Aortic smooth muscle cell (primary cell): ENCODE results near the genes TMEM210, CYSRT1 and ENTPD8.

GRCh38 chr9:136841126-136842162, 834 bp upstream of the AJM1 start:
- RRBS, result 89% methylated on average over 1 of the region's 24 CpGs

DNA sequence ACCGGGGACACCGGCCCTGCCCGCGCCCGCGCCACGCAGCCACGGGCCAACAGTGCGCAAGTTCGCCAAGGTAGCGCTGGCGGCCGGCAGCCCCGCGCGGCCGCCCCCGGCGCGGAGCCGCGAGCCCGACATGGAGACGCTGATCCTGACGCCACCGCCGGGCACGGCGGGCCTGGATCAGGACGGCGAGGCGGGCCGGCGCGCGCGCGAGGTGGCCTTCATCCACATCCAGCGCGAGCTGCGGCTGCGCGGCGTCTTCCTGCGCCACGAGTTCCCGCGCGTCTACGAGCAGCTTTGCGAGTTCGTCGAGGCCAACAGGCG, 2.4 kb upstream of the PHPT1 start:
- RRBS, result 5% methylated on average over 21 of the region's 54 CpGs

DNA sequence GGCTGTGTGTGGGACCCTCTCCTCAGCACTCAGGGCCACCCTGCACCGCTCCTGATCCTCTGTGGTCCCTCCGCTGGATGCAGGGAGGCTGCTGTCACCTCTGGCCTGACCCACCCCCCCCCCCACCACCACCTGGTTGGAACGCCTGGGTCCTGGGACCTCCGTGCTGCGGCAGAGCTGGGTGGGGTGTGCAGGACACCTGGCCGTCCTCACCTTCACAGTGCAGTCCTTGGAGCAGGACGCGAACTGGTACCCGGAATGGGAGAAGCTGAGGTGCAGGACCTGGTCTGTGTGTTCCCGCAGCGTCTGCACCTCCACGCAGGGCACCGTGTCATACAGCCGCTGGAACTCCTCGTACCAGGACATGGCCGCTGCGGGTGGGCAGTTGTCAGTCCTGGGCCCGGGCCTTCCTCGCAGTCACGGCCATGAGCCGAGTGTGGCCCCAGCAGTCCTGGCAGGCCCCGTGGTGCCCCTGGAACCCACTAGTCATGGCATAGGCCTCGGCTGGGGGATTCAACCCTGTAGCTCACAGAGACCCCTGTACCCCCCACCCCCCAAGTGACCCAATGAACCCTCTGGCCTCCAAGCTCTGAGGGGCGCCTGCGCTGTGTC, 1.3 kb downstream of the FBXW5 start:
- RRBS, result no CpG with 5 or more reads among the region's 25 CpGs

- RRBS, result 22% methylated on average over 12 of the region's 17 CpGs
Measured at GRCh38 chr9:136986048-136986315, 3.2 kb downstream of the LCNL1 start.

DNA sequence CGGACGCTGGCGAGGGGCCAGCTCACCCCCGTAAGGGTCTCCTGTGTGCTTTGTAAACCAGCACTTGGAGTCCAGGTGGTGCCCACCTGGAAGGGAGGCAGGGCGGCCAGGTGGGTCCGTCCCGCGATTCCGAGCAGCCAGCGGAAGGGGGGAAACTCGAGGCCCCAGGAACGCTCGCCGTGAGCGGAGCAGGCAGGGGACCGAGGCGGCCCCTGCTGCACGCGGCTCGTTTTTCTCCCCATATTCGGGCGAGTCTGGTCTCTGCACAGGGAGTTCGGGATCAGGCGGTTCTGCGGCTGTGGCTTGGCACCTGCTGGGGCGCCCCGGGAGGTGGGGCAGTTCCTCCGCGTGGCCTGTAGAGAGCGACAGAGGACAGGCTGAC, 585 bp upstream of the ABCA2 start:
- RRBS, result no CpG with 5 or more reads among the region's 30 CpGs

DNA sequence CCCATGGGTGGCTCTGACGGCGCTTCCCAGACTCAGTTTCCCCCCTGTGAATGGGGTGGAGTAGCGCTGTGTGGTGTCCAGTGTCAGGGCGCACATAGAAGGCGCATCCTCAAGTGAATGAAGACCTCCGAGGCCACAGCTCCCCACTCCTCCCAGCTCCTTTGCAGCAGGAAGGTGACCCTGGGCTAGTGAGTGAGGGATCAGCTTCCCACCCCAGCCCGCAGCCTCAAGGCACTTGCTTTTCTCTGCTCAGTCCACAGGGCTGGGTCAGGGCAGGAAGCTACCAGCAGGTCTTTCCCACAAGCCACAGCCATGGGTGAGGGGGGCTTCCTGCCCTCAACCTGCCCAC, 950 bp upstream of the ABCA2 start:
- RRBS, result no CpG with 5 or more reads among the region's 7 CpGs

GRCh38 chr9:137040828-137041637, 4.9 kb downstream of the NPDC1 start:
- RRBS, result 62% methylated on average over 12 of the region's 36 CpGs

- RRBS, result no CpG with 5 or more reads among the region's 40 CpGs
Measured at GRCh38 chr9:137087235-137087953, 609 bp downstream of the MAN1B1 start.

- RRBS, result no CpG with 5 or more reads among the region's 6 CpGs
Measured at GRCh38 chr9:137171917-137172285, at the start of gene TMEM210. Gene TMEM210 (minus strand): TSS chr9:137172056.

- RRBS, result 2% methylated on average over 2 of the region's 20 CpGs
Measured at GRCh38 chr9:137188127-137188383, 305 bp downstream of the ANAPC2 start.

DNA sequence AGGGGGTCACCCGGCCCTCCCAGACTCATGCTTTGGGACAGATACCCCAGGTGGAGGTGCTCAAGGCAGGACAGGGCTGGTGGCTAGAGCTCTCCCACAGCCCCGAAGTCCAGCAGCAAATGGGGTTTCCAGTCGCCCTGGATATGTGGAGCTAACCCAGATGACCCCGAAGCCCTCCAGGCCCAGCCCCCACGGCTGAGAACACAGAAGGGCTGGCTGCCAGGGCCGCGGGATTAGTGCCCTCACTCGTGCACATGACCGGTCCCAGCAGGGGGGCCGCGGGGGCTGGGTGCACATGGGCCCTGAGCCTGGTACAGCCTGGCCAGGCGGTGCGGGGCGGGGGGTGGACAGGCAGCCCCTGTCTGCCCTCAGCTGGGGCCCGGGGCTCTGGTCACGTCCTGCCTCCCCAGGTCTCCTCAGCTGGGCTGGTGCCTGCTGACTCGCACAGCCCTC, 5.9 kb downstream of the SSNA1 start:
- RRBS, result no CpG with 5 or more reads among the region's 17 CpGs

GRCh38 chr9:137224792-137225413, at the start of gene CYSRT1:
Gene CYSRT1 (plus strand): TSS chr9:137225174.
- RRBS, result 33% methylated on average over 4 of the region's 17 CpGs

GRCh38 chr9:137226500-137226835, 834 bp upstream of the RNF224 start:
- RRBS, result no CpG with 5 or more reads among the region's 9 CpGs

GRCh38 chr9:137294126-137294684, 7.9 kb downstream of the NRARP start:
- RRBS, result no CpG with 5 or more reads among the region's 10 CpGs

DNA sequence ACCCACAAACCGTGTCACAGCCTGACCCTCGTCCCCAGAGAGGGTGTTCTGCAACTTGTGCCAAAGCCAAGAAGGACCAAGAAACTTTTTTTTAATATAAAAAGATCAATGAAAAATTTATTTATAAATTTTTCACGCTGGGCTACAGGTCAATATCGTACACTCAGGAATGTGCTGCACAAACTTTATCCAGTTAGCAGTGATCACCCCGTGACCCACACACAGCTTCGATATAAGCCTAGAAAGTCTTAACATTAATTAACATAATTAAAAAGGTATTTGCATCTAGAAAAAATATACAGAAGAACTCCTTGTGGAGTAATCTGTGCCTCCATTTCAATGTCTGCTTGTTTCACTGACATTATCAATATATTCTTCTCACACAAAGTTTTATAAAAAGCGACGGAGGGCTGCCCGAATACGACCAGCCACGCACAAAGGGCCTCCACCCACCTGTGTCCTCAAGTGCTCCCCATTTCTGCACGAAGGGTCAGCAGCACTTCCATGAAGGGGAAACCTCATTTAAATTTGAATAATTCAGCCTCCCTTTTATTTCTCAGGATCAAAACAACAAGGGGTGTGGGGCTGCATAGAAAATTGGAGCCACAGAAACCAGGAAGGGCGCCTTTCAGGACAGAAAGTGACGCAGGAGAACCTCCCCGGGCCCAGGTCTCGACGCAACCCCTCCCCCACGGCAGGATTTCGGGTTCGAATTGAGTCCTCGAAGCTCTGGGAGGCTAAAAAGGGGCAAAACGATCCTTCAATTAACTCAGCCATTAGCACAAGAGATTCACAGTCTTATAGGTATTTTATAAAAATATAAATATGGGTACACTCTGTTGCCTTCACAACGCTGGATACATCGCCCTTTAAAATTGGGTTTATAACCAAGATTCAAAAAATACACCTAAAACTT, 2.3 kb downstream of the NRARP start:
- RRBS, result no CpG with 5 or more reads among the region's 24 CpGs

GRCh38 chr9:137363064-137363407, 59.9 kb downstream of the EXD3 start:
- RRBS, result no CpG with 5 or more reads among the region's 3 CpGs

DNA sequence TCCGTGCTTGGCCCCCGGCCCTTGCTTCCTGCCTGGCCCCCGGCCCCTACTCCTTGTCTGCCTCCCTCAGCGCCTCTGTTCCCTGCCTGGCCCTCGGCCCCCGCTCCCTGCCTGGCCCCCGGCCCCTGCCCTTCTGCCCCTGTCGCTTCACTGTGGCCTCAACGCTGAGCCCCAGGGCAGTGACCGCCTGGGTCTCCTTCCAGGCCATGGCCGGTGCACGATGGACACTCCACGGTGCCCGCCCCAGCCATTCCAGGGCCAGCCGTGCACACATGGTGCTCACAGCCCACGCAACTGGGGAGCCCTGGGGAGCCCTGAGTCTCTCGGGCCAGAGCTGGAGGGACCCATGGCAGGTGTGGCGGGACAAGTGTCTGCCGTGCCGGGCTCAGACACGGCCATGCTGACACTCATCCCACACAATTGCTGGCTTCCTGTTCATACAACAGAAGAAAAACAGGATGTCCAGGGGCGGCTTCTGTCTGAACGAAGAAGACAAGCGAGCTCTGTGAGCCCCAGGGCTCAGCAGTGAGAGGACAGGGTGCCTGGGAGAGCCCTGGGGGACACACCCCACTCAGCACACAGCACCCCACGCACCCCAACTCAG, 35.8 kb downstream of the EXD3 start:
- RRBS, result 68% methylated on average over 7 of the region's 25 CpGs

DNA sequence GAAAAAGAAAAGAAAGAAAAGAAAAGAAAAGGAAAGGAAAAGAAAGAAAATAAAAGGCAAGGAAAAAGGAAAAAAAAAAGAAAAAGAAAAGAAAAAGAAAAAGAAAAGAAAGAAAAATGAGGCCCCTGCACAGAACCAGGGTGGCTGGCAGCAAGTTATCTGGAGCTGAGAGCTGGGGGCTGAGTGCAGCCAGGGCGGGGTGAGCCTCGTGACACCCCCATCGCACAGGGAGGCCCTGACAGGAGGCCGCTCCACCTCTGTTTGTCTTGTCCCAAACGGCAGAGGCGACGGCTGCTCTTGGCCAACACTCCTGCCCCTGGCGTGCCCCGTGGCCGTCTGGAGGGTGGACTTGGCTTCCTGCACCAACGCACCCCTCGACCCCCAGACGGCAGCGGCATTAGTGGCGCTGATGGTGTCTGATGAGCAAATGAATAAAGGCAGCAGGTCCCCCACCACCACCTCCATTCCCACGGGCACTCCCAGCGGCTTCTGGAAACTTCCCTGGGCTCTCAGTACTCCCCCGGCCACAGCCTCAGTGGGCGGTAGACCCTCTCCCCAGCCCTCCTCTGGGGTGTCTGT, 16.6 kb downstream of the EXD3 start:
- RRBS, result no CpG with 5 or more reads among the region's 19 CpGs

GRCh38 chr9:137441179-137442148, at the start of gene ENTPD8:
Gene ENTPD8 (minus strand): TSS chr9:137441357.
- RRBS, result 2% methylated on average over 26 of the region's 67 CpGs

- RRBS, result 77% methylated on average over 20 of the region's 47 CpGs
Measured at GRCh38 chr9:137448711-137449597, 7.8 kb upstream of the ENTPD8 start.